ENCODE measurements around a stretch of chr17.

- PRO-cap: no peak
Observed at GRCh38 chr17:63622979-63623673, 909 bp downstream of the MAP3K3 start.

GRCh38 chr17:63668853-63669350 lies 31.0 kb downstream of the LIMD2 start:
- PRO-cap: no peak

DNA sequence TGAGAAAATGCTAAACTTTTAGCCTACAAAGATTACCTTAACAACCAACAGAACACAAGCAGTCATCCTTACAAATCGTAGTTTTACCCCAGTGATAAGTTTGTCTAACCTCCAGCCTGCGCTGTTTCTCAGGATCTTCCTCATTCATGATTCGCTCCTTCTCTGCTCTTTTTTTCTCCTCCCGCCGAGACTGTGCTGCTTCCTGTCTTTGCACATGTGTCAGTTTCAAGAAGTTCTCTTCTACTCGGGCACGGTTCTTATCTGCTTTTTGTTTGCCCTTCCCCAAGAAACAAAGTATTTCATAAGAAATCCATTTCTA lies 10.2 kb upstream of the STRADA start:
- PRO-cap: no peak

DNA sequence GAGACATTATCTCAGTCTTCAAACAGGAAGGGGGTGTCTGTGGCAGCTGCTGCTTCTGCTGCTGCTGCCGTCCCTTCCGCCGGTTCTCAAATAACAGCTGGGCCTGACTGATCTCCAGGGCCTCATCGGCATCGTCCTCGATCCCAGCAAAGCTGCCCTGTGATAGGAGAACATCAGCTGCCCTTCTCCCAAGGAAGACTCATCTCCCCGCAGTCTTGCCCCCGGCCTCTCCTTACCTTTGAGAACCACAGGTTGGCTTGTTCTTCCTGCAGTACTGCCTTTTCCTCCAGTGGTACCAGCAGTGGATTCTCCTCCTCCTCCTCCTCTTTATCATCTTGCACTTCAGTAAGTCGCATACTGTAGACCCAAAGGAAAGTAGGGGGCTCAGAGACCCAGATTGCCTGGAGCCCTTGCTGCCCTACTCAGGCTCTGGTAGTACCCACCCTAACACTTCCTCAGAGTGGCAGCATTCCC lies 5.7 kb upstream of the PSMC5 start:
- PRO-cap: no peak

DNA sequence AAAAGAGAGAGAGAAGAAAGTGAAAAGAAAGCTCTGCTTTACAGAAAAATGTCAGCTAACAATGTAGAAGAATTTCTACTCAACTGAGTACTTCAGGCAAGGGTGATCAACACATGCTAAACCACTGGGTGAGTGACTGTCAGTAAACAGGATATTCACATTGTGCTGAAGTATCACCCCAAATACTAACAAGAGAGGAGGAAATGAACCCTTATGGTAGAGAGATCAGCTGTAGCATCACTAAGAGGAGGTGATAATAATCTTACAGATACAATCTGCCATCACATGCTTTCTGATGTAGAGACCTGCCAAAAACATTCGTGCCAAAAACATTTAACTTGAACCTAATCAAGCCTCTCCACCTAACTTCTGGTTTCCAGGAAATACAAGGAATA lies 30.7 kb upstream of the ICAM2 start:
- PRO-cap: no peak

DNA sequence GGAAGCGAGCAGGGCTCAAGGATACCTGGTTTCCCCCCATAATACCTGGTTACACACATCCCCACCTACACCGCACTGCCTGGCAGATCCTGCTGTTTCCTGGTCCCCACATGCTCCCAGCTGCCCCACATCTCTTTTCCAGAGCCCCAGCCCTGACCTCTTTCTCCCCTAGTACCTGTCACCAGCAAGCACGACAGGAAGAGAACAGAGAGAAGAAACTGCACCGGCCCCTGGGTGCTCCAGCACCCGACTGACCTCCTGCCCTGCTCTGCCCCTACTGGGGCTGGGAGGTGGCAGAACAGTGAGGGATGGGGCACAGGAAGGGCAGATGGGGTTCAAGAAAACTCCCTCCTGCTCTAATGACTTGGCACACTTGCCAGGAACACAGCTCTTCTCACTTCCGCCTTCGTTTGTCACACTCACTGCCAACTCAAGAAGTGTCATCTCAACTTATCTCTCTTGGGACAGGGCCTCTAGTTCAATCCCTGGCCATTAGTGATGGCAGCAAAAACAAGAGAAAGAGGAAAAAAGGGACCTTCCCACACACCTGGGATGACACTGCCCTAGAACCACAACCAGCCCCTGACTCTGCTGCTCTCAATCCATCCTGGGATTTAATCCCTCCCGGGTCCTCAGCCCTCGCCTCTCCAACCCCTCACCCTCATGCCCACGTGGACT lies 42.6 kb upstream of the ICAM2 start:
- PRO-cap: no peak

GRCh38 chr17:64082831-64083294 lies 47.1 kb downstream of the ERN1 start:
- PRO-cap: no peak

- PRO-cap: no peak
Observed at GRCh38 chr17:64230493-64231674, 32.2 kb downstream of the TEX2 start.

DNA sequence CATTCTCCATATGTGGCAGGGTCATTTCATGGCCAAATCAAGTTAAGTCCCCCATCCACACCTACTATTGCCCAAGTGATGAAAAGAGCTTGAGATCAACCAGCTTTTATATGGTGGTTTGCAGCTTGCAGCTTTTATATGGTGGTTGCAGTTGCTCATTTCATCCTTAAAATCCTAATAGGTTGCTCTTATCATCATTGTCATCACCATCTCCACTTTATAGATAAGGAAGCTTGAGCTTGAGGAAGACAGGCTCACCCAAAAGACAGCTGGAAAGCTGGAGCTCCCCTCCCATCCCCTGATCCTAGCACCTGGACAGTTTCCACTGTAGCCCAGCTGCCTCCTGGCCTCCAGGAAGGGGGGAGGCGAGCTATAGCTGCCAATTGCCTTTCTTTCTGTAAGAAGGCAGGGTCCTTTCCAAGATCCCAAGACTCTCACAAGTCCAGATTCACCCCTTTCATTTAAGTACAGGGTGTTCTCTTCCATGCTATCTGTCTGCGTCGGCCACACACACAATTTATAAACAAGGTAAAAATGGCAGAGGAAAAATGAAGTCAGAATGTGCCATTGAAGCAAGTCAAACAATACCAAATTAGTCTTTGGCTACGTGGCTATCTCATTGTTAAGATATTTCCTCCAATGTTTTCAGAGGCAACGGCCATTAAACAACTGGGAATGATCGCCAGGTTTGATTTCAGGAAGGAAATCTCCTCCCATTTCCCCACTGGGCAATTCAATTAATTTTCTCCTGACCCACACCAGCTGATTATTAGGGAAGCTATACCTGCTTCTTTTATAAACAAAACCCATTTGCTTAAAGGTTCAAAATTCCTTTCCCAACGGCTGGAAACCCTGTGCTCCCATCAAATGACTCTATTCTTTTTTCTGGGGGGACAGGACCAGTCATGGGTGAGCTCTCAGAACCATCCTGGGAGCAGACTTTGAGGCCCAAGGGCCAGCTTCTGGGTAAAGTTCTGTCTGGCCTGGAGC lies 63.2 kb downstream of the PECAM1 start:
- PRO-cap: no peak

DNA sequence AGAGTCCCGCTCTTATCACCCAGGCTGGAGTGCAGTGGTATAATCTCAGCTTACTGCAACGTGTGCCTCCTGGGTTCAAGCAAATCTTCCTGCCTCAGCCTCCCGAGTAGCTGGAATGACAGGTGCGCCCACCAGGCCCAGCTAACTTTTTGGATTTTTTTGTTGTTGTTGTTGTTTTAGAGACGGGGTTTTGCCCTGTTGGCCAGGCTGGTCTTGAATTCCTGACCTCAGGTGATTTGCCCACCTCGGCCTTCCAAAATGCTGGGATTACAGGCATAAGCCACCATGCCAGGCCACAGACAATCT lies 34.2 kb downstream of the PECAM1 start:
- PRO-cap: no peak

DNA sequence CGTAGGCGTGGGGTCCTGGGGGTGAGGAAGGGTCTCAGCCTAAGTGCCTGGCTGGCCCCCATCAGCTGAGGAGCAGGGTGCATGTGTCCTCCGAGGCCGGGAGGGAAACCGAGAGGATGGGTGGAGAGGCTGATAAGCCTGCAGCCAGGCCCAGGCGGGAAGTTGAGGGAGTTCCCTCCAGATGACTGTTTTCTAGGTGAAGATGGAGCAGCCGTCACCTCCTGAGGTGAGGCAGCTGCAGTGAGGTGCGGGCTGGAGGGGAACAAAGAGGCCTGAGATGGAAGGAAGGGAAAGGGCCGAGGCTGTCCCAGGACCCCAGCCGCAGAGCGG lies 3.1 kb downstream of the PECAM1 start:
- PRO-cap: no peak

- PRO-cap: bidirectional peak, plus-strand start at chr17:64505516, minus-strand start at chr17:64505522
Observed at GRCh38 chr17:64505089-64506042, 723 bp downstream of the DDX5 start.

DNA sequence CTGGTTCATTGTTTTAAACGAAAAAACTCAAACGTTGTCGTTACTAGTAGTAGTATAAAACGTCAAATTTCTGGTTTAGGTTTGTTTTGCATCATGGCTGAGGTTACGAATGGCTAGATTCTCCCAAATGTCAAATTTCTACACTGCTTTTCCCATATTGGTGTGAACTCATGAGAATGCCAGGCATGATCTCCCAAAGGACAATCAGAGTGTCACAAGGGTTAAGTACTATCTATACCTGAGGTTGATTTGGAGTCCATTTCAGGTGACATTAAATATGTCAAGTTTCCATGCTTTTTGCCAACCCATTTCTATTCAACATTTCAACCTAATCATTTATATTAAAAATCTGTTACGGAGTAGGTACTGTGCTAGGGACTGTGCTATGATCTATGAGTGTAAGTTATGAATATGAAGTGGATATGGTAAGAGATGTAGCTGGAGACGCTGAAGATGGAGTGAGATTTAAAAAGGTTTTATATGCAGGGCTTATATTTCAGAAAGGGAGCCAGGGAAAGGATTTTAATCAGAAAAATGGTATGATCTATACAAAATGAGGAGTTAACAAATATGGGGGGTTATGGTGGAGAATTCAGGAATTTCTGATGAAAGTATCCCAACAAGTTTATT lies 6.5 kb downstream of the CEP95 start:
- PRO-cap: no peak

DNA sequence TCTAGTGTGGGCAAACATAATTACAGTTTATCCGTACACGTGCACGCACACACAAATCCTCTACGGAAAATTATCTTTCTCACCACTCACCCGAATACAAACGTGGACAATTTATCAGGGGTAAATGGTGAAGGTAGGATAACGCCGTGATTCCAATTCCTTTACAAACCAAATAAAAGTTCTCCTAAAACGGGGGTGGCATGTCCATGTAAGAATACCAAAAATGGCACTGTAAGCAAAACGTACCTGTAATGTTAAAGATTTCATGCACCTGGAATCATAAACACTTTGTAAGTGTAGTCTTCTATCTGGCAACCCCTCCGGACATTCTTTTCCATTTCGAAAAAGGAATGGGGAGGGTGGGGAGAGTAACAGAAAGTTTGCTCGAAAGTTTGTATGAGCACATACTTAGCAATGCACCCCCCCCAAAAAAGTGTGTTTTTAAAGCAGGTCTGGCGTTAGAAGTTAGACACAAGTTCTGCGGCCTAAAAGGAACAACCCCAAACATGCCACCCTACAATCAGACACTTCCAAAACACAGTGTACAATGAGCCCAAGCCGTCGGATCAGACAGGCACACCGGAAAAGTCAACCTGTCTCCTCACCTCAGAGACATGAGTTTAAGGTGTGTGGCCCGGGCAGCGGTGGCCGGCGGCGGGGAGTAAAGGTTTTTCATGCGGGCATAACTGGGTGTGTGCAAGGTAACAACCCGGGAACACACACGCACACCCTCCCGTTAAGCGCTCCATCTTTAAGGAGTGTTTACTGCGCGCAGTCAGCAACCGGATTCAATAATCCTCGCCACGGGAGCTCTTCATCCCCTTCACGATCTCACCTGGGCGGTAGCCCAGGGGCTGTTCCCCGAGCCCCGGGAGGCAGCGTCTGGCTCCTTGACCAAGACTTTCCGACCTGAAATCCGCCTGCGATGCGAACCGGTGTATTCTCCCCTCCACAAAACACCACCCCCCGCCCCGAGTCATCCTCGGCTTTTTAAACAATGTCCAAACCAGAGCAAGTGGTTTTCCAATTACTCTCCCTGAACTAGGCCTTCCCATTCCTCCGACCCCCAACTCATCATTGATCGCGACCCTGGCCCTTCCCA lies 1.1 kb downstream of the SMURF2 start:
- PRO-cap: no peak

DNA sequence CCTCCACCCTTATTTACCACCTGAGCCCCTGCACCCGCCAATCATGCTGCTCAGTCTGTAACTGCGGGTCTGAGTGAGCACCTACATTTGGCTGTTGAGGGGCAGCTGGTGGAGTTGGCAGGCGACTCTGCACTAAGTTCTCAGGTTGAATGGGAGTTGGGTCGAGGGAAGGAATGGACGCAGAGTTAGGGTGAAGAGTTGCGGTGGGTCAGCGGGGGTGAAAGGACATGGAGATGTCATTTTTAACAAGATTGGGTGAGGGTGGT lies 83.3 kb downstream of the LRRC37A3 start:
- PRO-cap: no peak

DNA sequence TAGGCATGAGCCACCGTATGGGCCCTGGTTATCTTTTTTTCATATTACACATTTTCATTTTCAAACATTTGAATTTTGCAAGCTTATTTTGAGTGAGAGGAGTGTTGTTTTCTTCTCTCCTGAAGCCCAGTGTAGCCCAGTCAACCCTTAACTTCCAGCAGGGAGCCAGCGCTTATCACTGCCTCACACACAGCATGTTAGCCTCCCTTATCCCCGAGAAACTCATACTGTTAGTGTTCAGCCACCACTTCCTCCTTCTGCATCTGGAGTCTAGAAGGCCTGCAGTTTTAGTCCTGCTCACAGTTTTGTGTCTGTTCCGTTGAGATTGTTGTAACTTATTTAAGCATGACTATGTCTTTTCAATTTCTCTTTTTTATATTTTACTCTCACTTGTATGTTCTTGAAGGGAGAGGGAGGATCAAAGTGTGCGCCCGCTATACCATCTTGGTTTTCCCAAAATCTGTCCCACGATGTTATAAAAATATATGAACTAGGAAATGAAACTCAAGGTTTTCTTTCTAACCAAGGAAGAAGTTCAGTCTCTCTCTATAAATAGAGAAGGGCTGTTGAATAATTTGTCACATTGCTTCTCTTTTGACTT lies 3.7 kb upstream of the LRRC37A3 start:
- PRO-cap: no peak

- PRO-cap: no peak
Observed at GRCh38 chr17:65058196-65058528, 1.6 kb upstream of the GNA13 start.

DNA sequence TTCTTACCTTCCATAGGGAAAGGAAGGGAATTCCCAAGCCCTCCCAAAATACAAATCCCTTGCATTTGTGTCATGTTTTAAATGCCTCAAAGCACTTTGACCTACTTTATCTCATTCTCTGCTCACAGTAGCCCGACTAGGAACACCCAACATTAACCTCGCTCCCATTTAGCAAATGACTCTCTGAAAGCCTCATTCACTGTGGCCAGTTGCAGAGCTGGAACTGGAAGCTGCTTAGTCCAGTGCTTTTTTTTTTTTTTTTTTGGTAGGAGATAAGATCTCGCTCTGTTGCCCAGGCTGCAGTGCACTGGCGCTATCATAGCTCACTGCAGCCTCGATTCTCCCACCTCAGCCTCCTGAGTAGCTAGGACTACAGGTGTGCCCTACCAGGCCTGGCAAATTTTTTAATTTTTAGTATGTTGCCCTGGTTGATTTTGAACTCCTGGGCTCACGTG lies 6.0 kb upstream of the GNA13 start:
- PRO-cap: no peak

- PRO-cap: no peak
Observed at GRCh38 chr17:65066080-65066283, 9.4 kb upstream of the GNA13 start.

DNA sequence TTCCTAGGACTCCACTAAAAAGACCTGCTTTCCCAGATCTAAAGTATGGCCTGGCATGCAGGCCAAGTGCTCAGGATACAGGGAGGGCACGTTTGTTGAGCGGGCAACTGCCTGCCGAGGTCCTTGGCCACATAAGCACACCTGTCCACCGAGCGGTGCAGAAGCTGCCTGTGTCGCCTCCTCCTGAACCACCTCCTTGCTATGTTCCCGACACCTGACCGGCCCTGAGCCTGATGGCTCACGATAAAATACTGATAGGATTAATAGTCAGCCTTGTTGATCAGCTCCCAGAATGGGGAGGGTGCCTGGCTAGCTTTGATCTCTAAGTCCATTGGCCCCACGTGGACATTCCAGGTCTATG lies 33.7 kb downstream of the AXIN2 start:
- PRO-cap: no peak